Airway epithelial cell (primary cell): ENCODE data around the gene ADAMTSL2.

DNA sequence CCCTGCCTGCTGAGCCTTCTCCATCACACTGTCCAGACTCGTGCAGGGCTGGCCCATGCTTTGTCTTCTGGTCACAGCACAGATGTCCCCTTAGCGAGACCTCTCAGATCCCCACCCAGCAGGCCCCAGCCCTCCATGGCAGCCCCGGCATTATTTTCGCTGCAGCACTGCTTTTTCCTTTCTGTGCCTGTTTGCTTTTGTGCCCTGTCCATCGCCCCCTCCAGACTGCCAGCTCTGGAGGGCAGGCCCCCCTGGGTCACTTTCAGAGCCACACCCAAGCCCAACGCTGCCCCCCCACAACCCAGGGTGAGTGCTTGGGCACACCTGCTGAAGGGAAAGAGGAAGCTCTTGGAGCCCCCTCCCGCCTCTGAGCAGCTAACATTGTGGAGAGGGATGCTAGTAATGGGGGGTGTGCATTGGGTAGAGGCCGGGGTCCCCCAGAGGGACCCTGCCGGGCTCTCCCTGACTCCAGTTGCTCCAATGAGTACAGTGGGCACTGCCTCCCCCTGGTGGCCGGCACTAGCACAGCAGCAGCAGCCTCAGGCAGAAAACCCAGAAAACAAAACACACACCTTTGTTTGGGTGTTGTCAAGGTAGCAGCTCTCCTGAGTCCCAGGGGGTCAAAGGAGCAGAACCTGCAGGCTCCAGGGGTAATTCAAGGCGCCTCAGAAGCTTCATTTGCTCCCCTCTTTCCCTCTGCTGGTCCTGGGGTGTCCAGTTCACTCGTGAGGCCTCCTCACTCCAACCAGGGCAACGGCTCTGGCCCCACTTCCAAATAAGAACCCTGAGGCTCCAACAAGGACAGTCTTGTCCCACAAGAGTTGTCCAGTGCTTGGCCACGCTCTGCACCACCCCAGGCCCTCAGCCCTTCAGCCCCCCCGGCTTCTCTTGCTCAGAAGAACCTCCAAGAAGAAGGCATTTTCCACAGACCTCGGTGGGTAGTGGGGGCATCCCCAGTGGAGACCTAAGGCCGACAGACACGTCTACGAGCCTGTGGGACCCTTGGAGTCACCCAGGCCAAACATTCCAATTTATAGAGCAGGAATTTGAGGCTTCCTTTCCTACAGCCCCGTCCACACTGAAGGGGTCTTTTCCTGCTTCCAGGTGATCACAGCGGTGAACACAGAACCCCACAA is 16.2 kb downstream of the GBGT1 start:
- RAMPAGE, long total RNA, result no peak

DNA sequence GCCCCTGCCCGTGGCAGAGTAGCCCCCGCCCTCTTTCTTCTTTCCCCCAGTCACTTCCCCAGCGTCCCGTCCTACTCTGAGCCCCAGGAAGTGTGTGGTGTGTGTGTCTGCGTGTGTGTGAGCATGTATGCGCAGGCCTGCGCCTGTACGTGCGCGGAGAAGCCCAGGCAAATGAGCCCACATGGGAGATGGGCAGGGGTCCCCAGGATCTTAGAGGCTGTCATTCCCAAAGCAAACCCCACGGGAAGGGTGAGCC is 15.3 kb downstream of the GBGT1 start:
- RAMPAGE, long total RNA, result no peak

- RAMPAGE, long total RNA, result no peak
These were observed 14.2 kb upstream of the OBP2B start for GRCh38 chr9:133223177-133223702.

GRCh38 chr9:133238120-133239057 is 29.3 kb upstream of the OBP2B start:
- RAMPAGE, long total RNA, result no peak

- RAMPAGE, long total RNA, result no peak
These were observed 45.9 kb upstream of the OBP2B start for GRCh38 chr9:133254569-133255730.

DNA sequence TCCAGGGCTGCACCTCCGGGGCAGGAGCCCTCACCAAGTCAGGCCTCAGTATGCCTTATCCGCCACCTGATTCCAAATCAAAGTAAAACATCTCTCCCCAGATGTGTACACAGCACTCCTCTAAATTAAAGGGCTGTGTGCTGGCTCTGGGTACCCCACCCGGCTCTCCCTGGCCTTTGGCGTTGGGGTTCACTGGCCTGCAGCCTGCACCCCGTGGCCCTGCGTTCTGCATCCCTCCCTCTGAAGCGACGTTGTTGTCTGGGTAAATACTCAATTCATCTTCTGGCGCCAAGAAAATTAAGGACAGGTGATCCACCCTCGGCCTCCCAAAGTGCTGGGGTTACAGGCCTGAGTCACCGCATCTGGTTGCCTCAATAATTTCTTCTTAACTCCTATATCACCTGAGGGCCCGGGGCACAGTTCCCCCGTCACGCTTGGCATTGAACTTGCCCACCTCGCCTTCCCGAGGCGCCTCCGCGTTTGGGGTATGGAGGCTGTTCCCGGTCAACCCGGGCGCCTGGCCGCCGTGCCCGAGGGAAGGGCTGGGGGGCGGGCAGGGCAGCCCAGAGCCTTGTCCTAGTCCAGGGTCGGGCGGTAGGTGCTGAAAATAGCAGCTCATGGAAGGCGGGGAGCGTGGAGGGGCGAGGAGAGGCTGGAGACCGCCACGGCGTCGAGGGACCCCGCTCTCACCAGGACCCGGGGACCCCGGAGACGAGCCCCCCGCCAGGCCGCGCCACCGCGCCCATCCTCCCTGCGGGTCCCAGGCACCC is 61.6 kb downstream of the SURF6 start:
- RAMPAGE, long total RNA, result no peak

GRCh38 chr9:133348321-133348514 is 200 bp downstream of the RPL7A start:
- RAMPAGE, long total RNA, result no peak

- RAMPAGE, long total RNA, result no peak
These were observed 2.8 kb upstream of the MYMK start for GRCh38 chr9:133527420-133528166.

DNA sequence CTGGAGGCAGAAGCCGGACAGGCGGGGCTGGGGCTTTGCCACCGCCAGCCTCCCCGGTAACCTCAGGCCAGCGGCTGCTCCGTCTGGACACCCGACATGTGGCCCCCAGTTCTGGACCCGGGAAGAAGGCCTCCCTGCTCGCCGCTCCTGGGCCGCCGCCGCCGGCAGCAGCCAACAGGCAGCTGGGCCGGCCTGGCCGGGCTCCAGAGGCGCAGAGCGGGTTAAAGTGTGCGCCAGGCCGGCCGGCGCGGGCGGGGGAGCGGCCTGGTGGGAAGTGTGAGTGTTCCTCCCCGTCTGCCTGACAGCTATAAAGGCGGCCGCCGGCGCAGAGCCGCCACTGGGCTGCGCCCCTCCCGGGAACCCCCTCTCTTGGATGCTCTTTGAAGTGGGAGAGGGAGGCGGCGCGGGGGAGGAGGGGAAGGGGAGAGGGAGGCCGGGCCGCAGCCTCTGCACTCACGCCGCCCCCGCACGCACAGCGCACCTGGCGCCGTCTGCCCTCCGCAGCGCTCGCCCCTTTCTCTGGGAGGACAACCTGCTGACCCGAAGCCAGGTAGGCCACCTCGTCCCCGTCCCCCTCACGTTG is at the start of gene ADAMTSL2:
Gene ADAMTSL2 (plus strand): TSS at position 337 of the 583 bp plus-strand sequence.
- RAMPAGE, long total RNA, result no peak

DNA sequence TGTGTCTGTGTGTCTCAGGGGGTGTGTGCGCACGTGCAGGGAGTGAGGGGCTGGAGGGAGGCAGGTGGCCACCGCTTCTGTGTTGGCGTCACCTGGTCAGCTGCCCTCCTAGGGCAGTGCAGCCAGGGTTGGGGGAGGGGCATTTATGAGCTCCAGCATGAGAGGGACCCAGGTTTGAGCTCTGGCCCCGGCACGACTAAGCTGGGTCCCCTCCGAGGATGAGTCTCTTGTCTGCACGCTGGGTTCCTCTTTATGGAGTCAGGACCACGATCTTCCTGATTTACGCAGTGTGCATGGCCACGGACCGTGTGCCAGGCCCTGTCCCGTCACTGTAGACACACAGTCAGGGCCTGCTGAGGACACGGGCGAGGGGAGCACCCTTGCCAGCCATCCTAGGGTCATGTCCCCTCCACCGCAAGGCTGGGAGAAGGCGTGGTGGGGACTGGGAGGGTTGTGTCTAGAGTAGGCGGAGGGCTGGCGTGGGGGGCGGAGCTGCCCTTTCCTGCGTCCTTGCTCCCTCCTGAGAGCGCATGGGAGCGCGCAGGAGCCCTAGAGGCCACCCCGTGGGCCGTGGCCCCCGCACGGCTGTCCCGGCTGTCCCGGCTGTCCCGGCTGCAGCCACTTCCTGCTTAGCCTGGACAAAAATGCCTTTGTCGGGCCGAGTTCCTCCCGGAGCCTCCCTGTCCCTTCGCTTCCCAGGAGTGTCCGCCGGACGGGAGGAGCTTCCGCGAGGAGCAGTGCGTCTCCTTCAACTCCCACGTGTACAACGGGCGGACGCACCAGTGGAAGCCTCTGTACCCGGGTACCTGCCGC is 4.8 kb downstream of the ADAMTSL2 start:
- RAMPAGE, long total RNA, result no peak

DNA sequence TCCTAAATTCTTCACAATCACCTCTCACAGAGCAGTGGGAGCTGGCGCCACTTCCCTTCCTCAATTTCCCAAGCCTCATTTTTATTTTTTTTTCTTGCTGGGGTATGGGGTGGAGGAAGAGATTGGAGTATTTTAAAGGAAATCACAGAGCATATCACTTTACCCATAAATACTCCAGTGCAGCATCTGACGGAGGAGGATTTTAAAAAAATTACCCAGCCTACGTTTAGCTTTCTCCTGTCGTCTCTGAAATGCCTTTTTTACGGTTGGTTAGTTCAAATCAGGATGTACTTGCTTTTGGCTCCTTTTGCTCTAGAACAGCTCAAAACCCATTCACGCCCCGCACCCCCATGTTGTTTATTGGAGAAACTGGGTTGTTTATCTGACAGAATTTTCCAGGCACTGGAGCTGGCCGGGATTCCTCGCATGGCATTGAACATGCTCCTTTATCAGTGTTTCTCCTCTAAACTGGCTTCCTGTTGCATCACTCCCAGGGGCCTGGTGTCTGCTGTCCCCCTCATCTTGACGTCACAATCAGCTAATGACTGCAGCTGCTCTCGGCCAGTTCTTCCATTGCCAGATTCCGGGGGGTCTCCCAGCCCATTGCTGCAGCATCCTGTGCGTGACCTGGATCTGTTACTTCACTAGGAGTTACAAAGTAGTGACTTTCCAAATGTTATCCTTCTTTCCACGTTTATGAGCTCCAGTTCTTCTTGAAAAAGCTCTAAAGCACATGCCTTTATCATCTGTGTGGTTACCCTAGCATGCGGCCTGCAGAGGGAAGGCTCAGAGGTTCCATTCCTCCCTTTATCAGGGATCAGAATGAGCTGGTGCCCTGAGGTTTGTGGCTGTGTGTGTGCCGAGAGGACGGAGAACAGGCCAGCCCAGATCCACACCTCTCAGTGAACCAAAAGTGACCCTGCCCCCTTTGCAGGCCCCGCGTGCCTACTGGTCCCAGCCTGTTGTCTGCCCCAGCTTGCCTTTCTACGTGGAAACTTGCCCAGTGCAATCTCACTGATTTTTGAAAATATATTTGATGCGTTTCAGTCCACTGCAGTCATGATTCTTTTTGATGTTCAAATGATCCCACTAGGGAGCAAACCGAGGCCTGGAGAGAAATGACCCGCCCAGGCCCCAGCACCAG is 27.5 kb downstream of the FAM163B start:
- RAMPAGE, long total RNA, result no peak

- RAMPAGE, long total RNA, result no peak
These were observed 47.6 kb downstream of the DBH start for GRCh38 chr9:133683406-133684520.

GRCh38 chr9:133759360-133760171 is 21.4 kb upstream of the SARDH start:
- RAMPAGE, long total RNA, result no peak

- RAMPAGE, long total RNA, result no peak
These were observed 49.5 kb upstream of the SARDH start for GRCh38 chr9:133787654-133788050.

DNA sequence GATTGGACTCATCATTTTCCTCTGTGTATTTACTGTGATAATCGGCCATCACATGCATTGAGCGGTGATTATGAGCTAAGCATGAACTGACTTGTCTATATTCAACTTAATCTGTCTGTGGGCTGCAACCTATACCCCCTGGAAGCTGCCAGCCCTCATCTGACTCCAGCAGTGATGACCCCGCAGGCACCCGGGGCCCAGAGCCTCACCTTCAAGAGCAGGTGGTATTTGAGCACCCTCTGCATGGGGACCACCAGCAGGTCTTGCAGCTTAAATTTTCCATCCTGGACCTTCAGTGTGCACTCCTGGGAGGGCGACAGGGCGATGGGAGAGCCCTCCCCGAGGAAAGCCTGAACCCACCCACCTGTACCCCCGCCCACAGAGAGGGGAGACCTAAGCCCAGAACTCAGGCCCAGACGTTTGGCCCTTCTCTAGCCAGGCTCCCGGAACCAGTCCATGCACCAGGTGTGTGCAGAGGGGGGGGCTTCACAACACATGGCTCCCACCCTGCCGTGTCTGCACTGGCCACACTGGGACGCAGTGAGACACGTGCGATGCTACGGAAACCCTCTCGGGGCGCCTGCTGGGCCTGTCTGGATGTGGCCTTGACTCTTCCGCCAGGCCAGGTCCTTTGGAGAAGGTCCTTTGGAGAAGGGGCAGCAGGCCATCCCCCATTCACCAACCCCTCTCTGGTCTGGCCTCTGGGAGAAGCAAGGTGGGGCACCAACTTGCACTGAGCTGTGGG is 58.2 kb upstream of the SARDH start:
- RAMPAGE, long total RNA, result no peak

DNA sequence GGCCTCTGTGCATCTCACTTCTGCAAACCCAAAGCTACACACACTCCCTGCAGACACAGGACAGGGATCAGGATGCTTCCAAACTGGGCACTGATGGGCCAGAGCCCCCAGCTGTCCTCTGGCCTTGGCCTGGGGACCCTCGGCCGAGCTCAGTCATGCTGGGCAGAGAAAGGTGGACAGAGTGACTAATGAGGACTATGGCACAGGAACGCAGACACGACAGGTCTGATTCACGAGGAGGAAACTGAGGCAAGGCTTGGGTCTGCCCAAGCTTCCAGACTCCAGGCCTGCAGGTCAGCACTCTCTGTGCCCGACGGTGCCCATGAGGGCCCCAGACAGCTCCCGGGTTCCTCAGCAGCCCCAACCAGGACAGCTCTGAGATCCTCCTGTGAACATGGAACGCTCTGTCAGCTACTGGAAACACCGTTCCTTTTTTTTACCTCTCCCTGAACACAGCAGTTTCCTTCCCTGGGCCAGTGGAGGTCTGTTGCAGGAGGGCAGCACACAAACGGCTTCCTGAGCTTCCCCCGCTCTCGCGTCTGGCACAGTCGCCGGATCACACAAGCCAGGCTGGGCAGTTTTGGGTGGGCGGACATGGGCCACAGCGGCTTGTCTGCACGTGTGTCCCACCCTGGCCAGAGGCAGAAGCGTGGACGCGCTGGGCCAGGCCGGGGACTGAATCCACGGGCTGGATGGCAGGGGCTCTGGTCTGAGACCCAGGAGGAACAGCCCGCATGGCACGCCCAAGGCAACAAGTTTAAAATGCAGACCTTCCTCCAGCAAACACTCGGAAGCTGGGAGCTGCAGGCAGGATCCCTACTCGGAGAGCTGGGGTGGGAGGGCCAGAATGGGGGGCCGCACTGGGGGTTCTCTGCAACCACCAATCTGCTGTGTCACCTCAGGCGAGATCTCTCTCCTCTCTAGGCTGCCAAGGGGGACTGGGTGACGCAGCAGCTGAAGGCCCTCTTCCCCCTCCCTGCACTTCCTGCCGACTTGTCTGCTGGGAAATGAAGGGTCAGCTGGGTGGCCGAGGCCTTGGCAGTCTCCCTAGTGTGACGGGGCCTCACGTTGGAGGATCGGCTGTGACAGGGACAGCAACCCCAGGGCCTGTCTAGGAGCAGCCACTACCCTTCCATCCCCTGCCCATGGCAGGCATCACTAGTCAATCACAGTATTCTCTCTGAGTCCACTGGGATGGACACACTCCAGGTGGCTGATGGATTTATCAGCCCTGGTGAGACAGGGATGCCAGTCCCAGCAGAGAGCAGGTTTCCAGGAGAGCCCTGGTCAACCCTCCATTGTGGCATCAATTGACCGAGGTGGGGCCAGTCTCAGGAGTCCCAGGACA is 106.9 kb upstream of the SARDH start:
- RAMPAGE, long total RNA, result no peak

GRCh38 chr9:133944387-133945672 is 47.3 kb downstream of the VAV2 start:
- RAMPAGE, long total RNA, result no peak

DNA sequence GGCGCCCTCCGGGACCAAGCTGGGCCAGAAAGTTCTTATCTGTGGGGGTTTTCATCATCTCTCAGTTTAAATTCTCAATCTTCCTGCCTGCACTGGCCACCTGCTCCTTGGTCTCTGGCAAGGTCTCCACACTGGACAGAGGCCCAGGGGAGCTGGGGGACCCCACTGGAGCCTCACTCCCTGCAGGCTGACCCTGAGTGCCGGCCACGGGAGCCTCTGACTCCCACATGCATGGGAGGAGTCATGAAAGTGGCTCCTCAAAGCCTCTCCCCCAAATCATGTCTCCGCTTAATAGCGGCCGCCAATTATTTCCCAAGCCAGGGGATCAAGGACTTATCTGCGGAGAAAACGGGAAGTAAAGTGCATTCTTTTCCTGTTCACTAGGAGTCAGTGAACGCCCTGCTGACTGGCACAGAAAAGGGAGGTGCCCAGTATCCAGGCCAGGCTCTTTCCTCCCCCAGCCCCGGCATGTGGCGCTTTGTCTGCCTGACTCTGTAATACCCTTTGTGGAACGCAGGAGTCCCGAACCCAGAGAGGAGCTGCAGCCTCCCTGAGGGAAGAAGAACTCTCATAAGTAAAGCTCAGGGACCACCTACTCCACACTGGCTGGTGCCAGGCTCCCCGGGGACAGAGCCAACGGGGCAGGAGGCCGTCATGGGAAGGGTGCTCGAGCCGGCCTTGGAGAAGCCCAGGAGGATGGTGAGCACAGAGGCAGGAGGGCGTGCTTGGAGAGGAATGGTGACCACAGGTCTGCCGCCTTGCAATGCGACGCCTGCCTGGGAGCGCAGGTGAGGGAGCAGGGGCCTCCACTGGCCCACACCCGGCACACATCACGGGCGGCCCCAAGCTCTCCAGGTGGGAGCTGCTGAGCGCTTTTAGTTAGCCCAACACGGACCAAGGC is 31.6 kb downstream of the VAV2 start:
- RAMPAGE, long total RNA, result no peak

- RAMPAGE, long total RNA, result no peak
These were observed 28.9 kb downstream of the VAV2 start for GRCh38 chr9:133963234-133963601.

- RAMPAGE, long total RNA, result no peak
These were observed 7.8 kb downstream of the BRD3 start for GRCh38 chr9:134060029-134060472.